Mononuclear cell (primary cell): Measurements from ENCODE around the gene PRDM5.

DNA sequence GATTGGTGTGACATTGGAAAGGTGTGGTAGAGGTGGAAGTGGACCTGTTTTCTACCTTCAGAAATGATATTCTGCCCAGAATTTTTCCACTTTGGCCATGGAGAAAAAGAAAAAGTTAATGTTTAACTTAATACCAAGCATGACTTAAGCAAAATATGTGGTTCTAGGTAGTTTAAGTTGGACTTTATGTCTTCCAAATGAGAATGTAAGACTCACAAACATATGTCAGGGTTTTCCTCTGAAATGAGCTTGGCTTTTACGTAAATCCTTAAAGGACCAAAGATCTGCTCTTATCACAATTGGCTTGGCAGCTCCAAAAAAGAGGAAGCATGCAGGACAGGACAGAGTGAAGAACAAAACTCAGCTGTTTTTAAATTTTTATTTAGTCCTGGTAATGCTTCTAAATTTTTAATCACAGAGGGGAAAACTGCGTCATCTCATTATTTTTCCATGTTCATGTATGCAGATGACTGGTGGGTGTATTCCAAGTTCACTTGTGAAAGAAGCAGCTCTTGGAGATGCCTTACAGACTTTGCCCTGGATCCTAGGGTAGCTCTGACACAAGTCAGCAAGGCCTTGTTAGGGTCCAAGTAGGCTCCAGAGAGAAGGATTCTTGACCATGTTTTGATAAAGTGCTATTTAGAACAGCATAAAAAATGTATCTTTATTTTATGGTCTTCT is 98.2 kb downstream of the ANK2 start:
- RRBS: no CpG with 5 or more reads among the region's 2 CpGs

DNA sequence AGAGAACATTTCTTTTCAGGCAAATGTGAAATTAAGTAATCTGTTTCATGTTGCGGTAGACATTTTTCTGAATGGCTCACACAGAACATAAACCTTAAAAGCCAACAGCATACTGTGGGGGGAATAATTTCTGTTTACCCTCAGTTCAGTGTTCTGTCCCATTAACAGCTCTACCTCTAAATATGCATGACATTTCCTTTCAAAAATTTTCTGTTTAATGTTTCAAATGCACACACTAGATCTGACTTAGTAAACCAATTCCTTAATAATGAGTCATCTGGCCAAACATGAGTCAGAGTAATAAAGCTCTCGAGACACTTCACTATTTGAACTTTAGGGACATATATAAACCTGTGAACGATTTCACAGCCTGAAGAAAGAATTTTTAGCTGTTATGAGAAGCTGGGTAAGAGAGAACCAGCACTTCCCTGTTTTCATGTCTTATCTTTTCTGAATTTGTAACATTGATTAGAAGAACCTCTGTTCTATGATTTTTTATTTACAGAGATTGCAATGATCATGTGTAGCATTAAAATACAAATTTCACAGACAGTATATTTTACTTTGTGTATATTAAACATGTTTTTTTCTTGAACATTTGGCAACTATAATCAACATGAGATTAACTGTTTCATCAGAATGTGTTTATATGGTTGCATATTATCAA is 20.2 kb downstream of the ARSJ start:
- RRBS: no CpG with 5 or more reads among the region's 3 CpGs

- RRBS: 95% methylated on average over 2 of the region's 25 CpGs
Observed at GRCh38 chr4:114481436-114482154, 117.0 kb upstream of the UGT8 start.

GRCh38 chr4:117375302-117375702 is 289.9 kb upstream of the TRAM1L1 start:
- RRBS: no CpG with 5 or more reads among the region's 2 CpGs

DNA sequence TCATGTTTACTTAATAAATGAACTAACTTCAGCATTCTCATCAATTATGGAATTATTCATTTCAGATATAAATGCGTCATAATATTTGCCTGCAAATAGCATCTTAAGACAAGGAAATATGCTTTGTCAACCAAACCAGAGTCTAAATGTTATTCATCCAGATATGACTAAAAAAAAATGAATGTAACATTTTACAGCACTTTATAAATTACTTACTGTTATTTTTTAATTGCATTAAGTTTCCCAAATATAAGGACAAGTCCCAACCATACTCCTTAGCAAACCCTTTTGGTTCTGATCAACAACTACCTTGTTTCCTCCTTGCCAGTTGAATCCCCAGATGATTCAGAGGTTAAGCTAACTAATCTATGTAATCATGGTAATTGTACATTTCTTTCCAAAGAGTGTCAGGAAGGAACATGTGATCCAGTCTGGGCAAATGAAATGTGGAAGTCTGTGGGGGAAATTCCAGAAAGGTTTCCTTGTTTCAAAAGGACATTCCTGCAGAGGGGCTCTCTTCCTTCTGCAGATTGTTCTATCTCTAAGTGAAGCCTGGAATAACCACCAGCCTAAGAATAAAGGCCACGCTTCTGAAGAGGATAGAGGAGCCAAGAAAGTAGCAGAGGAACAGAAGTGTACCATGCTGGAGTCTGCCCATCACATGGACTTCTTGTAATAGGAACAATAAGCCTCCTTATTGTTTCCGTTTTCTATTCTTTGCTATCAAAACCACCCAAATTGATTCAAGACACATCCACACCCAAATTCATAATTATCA is 7.0 kb downstream of the PRSS12 start:
- RRBS: no CpG with 5 or more reads among the region's 3 CpGs

- RRBS: no CpG with 5 or more reads among the region's 3 CpGs
Observed at GRCh38 chr4:118746531-118747113, 61.4 kb downstream of the METTL14 start.

- RRBS: no CpG with 5 or more reads among the region's 3 CpGs
Observed at GRCh38 chr4:118891510-118892041, 2.9 kb downstream of the SYNPO2 start.

- RRBS: no CpG with 5 or more reads among the region's 7 CpGs
Observed at GRCh38 chr4:118905355-118906073, 16.9 kb downstream of the SYNPO2 start.

DNA sequence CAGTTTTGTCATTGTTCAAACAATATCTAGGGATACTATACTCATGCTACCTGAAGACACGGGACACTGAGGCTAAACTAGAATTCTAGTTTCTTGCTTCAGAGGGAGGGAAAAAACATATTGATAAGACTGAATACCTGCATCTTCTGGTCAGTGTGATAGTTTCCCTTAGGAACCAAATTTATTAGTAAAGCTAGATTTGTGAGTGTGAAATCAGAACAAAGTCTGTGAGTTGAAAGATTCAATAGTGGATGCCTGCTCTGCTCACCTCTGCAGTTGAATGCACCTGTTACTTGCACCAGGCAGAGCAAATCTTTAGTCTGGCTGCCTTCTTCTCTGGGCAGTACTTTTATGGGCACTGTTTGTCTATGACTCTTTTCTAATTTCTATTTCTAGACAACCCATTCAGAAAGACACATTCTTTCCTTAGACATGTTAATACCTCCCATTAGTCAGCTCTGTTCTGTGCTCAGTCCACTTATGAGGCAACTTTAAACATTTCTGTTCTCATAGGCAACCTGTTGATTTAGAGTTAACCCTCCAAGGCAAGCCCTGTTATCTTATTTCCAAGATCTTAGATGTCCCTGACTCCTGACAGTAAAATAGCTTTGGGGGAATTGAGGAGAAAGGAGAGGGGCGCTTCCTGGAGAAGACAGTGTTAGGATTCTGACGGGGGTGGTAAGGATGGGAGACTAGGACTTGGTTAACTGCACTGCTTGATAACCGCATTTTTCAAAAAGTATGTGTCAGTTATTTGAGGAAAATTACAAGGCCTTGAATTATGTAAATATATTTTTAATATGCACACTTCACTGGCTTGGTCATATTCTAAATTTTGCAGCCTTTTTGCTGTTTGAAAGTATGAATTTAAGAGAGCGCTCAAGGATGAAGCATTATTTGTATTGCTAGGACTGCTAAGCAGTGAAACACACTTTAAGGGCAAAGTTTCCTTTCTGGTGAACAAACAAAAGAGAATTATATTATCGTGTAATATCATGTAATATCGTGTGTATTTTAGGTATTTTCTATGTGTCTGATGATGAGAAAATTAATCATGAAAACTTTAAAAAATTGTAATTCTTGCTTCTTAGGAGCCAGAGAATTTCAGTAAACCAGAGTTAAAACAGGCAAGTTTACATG is 109.1 kb downstream of the SYNPO2 start:
- RRBS: no CpG with 5 or more reads among the region's 7 CpGs

DNA sequence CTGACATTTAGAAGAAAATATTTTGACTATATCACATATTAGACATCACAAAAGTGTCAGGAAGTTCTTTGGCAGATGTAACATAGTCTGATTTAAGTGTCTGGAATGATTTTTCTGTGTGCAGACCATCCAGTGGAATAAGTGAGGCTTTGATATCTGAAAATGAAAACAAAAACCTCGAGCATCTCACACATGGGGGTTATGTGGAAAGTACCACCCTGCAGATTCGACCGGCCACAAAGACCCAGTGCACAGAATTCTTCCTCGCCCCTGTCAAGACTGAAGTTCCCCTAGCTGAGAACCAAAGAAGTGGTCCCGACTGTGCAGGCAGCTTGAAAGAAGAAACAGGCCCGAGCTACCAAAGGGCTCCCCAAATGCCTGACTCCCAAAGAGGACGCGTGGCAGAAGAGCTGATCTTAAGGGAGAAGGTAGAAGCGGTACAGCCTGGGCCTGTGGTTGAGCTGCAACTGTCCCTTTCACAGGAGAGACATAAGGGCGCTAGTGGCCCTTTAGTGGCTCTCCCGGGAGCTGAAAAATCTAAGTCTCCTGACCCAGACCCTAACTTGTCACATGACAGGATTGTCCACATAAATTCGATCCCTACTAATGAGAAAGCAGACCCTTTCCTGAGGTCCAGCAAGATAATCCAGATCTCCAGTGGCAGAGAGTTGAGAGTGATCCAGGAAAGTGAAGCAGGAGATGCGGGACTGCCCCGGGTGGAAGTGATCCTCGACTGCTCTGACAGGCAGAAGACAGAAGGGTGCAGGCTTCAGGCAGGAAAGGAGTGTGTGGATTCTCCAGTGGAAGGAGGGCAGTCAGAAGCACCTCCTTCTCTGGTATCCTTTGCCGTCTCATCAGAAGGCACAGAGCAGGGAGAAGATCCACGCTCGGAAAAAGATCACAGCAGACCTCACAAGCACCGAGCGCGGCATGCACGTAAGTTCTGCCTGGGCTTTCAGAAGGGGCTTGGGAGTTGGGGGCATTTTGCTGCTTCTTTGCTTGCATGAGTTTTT is 108.8 kb upstream of the MYOZ2 start:
- RRBS: no CpG with 5 or more reads among the region's 22 CpGs

GRCh38 chr4:119035028-119035341 is 100.6 kb upstream of the MYOZ2 start:
- RRBS: no CpG with 5 or more reads among the region's 4 CpGs

DNA sequence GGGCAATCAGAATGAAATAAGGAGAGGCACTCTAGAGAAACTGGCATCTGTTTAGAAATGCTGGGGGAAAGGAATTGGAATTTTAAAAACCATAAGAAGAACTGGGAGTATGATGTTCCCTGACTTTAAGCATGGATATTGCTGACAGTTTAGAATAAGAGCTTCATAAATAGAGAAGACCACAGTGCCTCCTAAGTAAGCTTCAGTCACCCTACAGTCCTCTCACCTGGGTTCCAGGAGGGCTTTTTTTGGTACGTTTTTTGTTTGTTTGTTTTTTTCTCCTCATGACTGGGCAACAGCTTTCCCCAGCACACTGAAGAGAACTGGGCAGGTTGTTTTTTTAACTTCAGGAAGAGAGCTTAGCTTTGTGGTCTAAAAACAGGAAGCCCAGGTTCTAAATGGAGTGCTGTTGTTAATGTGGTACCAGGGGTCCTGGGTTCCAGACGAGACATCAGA is 4.0 kb downstream of the MYOZ2 start:
- RRBS: no CpG with 5 or more reads among the region's 2 CpGs

DNA sequence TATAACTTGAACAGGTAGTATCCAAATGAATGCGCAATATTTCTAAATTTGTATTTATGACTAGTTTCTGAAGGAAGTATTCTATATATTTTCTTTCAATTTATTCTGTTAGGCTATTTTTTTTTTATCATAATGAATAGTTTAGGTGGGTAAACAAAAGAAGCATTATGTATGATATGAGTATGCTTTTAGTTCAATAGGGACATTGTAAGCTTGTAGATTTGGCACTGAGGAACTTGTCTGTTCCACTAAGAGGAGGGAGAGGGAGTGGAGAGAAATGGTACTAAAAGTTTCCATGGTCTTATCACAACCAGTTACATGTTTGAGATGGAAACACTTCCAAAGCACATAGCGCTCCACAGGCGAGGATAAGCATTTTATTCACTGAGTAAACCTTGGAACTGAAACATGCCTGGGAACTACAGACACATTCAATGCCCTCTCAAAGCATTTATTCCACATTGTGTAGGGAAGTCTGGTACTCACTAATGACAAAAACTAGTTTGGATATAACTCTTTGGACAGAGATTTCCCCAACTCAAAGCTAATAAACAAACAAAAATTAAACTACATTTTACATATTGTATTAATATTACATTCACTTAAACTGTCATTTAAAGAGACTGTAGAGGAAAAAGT is 15.5 kb downstream of the MYOZ2 start:
- RRBS: no CpG with 5 or more reads among the region's 3 CpGs

- RRBS: no CpG with 5 or more reads among the region's 6 CpGs
Observed at GRCh38 chr4:119363383-119363939, 41.5 kb upstream of the FABP2 start.

DNA sequence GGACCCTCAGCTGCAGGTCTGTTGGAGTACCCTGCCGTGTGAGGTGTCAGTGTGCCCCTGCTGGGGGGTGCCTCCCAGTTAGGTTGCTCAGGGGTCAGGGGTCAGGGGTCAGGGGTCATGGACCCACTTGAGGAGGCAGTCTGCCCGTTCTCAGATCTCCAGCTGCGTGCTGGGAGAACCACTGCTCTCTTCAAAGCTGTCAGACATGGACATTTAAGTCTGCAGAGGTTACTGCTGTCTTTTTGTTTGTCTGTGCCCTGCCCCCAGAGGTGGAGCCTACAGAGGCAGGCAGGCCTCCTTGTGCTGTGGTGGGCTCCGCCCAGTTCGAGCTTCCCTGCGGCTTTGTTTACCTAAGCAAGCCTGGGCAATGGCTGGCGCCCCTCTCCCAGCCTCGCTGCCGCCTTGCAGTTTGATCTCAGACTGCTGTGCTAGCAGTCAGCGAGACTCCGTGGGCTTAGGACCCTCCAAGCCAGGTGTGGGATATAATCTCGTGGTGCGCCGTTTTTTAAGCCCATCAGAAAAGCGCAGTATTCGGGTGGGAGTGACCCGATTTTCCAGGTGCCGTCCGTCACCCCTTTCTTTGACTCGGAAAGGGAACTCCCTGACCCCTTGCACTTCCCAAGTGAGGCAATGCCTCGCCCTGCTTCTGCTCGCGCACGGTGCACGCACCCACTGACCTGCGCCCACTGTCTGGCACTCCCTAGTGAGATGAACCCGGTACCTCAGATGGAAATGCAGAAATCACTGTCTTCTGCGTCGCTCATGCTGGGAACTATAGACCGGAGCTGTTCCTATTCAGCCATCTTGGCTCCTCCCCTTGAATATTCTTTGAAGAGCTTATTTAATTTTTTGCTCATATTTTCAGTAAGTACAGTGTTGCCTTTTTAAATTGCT is 189.6 kb upstream of the MAD2L1 start:
- RRBS: no CpG with 5 or more reads among the region's 30 CpGs

DNA sequence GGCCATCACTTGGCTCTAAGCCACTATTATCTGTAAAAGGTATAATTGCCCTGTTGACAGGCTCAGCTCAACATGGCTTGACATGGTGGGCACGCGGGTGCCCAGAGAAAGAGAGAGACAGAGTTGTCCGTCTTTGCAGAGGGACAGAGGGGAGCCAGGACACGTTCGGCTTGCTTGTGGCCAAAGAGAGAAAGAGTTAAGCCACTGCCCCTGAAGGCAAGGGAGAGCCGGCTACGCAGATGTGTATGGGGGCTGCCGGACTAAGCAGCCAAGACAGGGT is 200.7 kb downstream of the PRDM5 start:
- RRBS: no CpG with 5 or more reads among the region's 8 CpGs

- RRBS: 2% methylated on average over 42 of the region's 77 CpGs
Observed at GRCh38 chr4:120922498-120923460, at the start of gene PRDM5. Gene PRDM5, minus strand, starts transcription at chr4:120922726.

DNA sequence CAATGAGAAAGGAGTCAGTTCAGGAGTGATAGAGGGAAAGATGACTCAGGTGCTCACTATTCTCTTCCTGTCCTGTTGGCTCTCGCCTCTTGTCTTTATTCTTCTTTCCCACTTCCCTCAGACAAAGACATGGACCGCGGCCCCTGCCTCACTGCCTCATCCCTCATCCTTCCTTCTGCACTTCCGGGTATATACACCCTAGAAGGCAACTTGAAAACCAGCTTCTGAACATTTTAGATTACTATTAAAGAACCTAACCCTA is 49.9 kb upstream of the TNIP3 start:
- RRBS: no CpG with 5 or more reads among the region's 4 CpGs

DNA sequence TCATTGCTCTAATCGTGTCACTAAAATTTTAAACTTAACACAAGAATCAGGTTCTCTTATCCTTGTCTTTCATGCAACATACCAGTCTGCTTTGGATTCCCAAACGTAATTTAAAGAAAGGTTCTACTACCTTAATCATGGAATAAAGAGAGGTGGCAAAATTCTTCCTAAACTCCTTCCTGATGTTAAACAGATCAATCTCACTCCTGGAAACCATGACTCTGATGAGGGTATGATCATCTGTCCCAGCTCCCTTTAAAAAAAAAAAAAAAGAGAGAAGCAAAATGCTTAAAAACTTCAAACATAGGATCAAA is 27.4 kb downstream of the ANXA5 start:
- RRBS: no CpG with 5 or more reads among the region's 2 CpGs